Measurements from ENCODE around the gene NGB.

DNA sequence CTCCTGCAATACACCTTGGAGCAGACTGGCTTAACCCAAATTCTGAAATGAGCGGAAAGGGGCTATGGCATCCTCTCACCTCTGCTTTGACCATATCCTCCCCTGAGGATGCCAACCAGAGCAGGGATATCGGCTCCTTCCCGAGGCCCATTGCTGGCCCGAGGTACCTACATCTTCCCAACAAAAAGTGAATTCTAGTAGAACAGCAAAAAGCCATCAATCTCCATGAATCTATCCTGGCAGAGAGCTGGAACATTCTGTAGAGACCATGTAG lies 36.8 kb downstream of the NGB start:
- PRO-cap = unidirectional peak, minus-strand start at position 152 of the sequence

DNA sequence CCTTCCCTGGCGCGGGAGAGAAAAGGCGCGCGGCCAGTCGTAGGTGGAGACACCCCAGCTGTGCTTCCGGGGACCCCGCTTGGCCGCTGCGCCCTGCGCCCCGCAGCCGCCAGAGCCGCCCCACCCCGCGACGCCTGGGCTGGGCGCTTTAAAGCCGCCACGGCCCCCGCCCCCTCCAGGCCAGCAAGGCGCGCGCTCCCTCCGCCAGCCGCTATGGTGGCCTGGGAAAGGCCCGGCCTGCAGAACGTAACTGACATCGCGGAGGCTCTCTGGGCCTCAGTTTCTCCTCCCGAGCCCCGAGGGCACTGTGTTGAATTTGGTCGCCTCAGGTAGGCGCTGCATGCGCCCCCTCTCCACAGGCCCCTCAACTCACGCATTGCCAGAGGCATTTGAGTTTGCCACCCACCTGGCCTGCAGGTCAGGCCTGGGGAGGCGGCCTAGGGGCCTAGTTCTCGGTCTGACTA lies at the start of gene NGB:
TSS of gene NGB (minus strand) at position 122 of the 464 bp plus-strand sequence.
- PRO-cap = no peak

DNA sequence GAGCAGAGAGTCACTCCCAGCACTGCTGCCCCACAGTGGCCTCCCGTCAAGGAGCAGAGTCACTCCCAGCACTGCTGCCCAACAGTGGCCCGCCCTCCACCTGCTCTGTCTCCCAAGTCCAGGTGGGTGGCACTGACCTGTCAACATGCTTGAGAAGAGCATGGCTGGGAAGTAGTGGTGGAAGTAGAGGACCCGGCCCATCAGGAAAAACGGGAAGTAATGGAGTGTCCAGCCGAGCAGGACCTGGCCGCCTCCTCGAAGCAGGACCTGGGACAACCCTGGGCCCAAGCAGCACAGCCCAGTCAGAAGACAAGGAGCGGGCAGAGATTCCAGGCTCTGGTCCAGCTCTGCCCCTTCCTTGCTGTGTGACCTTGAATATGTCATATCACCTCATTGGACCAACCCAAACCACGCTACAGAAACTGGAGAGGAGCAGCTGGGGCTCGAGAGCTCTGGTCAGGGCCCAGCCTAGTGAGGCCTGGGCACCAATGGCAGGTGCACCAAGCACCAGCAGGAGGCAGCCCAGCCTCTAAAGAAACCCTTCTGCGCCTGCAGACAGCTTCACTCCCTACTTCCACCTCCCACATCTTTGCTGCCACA lies 7.7 kb upstream of the NGB start:
- PRO-cap = no peak

DNA sequence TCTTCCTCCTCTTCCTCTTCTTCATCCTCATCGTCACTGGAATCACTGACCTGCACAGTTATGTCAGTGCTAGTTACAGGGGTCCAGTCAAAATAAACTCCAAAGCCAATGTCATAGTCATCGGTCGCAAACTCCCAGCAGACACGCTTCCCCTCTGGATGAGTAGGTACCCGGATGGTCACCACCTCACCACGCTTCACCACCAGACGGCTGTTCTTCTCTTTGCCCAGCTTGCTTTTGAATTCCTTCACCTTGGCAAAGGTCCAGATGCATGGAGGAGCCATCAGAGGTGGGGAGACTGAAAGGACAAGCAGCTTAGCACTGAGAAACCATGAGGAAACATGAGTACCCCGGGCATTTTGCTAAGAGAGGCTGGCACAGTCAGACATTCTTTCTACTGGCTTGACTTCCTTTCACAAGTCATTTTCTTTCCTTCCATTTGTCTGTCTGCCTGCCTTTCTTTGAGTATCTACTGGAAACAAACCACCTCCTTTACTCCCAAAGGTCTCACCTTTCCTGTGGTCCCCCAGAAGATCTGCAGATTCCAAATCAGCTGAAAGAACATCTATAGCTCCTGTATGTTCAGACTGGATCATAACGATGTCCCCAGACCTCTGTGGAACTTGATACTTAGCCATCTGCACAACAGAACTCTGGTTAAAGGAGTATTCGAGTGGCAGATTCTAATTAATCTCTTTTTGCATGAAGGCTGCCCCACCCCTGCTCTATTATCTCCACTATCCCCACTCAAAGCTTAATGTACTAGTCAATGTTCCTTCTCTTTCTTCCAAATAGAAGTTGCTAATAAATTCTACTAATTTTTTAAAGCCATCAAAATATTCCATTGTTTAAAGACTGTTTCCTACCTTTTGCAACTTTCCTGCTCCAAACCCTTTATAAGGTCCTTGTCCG lies 22.6 kb downstream of the GSTZ1 start:
- PRO-cap = no peak

DNA sequence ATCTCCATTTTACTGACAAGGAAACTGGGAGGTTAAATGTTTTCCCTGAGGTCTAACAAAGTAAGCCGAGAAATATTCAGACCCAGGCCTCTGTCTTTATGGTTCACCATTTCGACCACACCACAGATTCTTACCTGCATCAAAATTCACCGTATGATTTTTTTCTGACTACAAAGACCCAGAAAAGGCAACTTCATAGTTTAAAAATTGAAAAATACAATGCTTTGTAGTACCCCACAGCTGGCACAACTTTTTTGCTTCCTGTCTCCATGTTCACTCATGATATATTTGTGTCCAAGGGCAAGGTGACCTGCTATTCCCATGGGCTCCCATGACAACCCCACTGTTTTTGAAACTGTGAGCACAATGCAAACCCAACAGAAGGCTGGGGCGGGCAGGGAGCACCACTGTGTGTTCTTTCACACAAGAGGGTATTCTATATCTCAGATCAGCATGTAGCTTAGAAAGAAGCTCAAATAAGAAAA lies 56.0 kb upstream of the ISM2 start:
- PRO-cap = no peak

GRCh38 chr14:77641075-77641524 lies 24.7 kb upstream of the SPTLC2 start:
- PRO-cap = no peak

- PRO-cap = no peak
These were observed 622 bp downstream of the ALKBH1 start for GRCh38 chr14:77707256-77707546.

DNA sequence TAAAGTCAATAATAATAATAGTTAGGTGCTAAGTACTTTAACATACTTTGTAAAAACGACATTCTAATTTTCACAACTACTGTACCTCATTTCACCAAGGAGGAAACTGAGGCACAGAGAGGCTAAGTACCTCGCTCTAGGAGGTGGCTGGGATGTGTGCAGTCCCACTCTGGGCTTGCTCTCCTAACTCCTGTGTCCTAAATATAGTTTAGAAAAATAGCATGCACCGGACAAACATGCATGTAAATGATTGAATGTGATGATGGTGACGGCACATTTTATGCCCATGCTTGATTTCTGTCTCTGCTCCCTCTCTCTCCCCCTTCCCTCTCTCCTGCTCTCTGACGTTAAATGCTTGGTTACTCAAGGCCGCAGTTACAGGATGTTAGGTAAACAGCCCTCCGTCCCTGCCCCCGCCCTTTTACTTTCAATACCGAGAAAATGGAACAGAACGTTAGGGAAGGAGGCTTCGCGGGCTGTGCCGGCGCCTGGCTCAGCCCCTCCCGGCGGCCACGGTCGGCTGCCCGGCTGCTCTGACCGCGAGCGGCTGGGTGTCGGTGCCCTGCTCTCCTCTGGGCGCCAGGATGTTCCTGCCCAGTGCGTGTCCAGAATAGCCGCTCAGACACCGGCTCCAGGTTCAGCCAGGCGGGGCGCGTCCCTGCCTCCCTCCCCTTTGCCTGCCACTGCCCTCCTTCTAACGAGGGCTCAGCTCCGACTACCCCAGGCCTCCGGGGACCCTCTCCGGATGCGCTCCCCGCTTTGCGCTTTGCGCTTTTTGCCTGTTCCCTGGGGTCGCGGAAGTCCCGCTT lies 165.9 kb downstream of the ADCK1 start:
- PRO-cap = unidirectional peak, plus-strand start at position 449 of the sequence

DNA sequence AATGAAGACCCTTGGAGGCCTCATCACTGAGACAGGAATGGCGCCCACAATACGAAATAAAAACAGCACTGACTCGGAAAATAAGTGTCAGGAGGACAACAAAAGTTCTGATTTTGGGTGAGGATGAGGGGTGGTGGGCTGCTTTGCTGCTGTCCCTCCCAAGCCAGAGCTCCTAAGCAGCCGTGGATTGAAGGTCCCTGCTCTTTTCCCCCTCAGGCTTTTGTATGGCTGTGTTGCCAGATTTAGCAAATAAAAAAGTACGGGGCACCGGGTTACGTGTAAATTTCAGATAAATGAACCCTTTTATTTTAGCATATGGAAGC lies 181.7 kb downstream of the ADCK1 start:
- PRO-cap = no peak

- PRO-cap = no peak
These were observed 156.7 kb upstream of the NRXN3 start for GRCh38 chr14:78013395-78013884.

DNA sequence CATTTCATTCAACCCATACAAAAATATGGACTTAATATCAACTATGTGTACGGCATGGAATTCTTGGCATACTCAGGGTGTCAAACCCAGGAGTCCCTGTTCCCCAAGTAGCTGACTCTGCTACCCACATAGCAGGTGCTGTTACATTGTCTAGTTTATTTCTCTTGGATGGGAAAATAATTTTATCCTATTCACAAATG lies 235.5 kb downstream of the NRXN3 start:
- PRO-cap = no peak

GRCh38 chr14:79293244-79293890 lies 917.9 kb downstream of the DIO2 start:
- PRO-cap = no peak

DNA sequence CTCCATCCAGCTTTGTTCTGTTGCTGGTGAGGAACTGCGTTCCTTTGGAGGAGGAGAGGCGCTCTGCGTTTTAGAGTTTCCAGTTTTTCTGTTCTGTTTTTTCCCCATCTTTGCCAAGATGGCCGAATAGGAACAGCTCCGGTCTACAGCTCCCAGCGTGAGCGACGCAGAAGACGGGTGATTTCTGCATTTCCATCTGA lies 897.5 kb downstream of the DIO2 start:
- PRO-cap = no peak

- PRO-cap = no peak
These were observed 452.1 kb downstream of the DIO2 start for GRCh38 chr14:79759177-79759627.

DNA sequence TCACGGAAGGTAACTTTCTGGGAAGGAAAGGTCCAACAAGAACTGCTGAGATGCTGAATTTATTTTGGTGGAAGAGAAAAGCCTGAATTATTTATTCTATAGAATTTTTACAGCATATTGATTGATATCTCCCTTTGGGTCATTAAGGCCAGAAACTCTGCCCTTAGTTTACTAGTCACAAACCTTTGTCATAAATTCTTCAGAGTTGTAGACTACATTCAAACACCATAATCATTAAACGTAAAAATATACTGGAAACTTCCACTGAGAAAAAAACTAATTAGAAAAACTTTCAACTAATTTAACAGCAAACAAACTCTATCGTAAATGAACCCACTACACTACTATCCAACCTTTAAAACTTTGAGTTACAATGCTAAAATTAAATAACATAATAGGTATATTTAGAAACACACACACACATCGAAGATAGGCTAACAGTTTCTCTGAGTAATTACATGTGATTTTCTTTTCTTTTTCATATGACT lies 55.9 kb upstream of the DIO2 start:
- PRO-cap = no peak

DNA sequence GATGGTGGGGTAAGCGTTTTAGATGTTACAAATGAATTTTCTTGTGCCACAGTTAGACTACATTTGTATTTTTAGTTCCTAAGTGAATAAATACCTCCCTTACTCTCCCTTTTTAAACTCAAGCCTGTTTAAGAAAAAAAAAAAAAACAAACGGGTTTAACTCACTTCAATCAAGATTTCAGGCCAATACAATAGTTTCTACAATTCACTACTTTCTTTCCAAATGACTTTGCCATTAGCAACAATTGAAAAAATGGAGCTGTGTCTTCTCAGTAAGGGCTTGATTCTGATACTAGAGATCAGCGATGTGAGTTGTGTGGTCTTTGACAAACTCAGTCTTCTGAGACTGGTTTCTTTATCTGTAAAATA lies 312.6 kb downstream of the CEP128 start:
- PRO-cap = no peak

DNA sequence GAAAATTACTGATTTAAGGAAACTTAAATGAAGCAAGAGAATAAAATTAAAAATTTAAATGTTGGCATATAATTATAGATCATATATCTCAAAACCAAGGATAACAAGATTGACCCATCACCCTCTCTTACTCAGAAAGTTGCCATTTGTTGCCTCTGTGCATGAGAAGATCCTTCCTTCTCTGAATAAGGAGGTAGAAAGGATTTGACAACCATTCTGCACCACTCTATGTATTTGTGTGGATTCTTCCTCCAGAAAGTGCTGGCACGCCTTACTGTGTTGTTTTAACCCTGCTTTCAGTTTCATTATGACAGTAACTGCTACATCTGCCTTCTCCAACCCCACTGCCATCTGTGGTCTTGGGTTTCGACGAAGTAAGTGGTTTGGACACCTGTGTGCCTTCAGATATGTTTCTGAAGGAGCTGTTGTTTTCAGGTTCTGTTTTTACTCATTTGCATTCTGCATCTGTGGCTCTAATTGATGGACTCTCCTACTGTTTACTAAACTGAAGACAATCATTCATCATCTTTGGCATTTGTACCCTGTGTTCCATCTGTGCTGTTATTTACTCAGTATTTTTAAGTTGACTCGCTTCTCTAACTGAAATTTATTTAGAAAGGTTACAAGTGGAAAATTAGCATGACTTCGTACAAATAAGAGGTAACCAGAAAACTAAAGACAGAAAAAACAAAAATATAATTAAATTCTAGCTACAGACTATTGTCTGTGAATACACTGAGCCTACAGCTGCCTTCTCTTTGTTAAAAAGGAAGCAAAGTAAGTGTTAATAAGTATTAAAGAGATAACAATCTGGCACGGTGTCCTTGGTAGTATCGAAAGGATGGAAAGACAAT lies 4.1 kb downstream of the TSHR start:
- PRO-cap = no peak

- PRO-cap = no peak
These were observed 70.9 kb downstream of the TSHR start for GRCh38 chr14:81026368-81026719.

- PRO-cap = no peak
These were observed 24.7 kb downstream of the GTF2A1 start for GRCh38 chr14:81195992-81196561.

DNA sequence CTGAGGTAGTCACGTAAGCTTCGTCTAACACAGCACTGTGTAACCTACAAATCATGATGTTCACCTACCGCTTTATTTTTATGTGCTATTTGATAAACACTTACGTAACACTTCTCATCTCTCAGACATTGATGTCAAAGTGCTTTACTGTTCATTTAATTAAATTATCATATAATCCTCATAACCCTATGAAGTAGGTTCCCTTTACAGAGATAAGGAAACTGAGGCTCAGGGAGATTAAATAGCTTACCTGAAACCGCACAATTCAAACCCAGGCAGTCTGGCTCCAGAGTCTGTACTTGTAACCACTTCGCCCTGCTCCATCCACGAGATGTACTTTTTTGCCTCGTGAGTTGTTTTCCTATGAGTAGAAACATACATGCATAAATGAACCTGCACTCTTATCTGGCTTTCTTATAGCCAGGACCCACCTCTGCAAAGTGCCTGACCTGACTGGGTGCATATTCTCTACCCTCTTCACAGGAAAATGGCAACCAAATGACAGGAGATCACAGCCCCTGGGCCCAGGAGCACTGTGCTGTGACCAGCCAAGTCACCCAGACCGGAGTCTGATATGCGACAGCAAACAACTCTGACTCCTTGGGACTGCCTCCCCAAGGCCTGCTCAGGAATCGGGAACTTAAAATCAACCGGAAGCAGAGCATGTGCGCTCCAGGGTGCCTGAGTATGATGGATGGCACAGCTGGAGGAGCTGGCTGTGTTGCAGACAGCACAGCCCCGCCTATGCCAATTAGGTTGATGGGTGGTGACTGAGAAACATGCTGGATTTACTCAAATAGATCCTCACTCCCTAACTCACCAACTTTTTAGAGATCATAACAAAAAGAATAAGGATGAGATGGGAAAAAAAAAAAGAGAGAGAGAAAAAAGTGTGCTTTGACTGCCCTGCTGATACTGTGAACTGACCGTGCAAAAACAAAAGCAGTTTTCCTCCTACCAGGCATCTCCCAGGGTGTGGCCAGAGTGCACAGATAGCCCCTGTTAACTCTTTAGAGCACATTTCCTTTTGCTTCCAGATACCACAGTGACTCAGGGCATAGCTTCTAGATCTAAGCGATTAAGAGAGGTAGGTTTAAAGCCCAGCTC lies 27.1 kb upstream of the STON2 start:
- PRO-cap = no peak